Adrenal gland (tissue), 7 donors: ENCODE data around the genes SH3RF1 and GALNT7.

DNA sequence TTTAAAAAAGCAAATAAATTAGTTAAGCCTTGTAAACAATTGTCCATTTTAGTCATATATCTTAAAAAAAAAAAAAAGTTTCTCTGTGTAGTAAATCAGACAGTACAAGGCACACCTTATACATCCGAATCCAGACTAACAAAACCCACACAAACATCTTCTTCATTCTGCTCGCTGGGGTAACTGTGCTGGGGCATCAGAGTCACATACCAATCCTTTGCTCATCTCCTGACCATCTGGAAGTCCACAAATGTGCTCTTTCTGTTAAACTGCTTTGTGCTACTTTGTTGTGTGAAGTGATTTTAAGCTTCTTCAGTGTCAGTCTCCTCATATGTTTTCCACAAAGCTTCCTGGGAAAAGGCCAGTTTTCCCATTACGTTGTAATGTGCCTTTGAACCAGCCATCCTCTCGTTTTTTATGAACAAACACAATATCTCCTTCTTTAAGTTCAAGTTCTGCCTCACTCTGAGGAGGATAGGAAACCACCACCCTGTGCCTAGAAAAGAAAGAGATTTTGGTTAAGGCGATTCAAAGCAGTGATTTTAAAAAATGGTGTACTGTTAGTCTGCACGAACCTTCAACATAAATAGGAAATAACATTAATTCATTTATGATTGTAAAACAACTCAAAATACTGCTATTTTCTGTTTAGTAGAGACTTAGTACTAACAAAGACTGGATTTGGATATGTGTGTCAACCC lies 86.3 kb upstream of the CBR4 start:
- PRO-cap, 3 experiments, result no peak in any of the 3 experiments
- RAMPAGE, long total RNA, 4 experiments, result no peak in any of the 4 experiments
- RRBS, result no CpG with 5 or more reads among the region's 6 CpGs

DNA sequence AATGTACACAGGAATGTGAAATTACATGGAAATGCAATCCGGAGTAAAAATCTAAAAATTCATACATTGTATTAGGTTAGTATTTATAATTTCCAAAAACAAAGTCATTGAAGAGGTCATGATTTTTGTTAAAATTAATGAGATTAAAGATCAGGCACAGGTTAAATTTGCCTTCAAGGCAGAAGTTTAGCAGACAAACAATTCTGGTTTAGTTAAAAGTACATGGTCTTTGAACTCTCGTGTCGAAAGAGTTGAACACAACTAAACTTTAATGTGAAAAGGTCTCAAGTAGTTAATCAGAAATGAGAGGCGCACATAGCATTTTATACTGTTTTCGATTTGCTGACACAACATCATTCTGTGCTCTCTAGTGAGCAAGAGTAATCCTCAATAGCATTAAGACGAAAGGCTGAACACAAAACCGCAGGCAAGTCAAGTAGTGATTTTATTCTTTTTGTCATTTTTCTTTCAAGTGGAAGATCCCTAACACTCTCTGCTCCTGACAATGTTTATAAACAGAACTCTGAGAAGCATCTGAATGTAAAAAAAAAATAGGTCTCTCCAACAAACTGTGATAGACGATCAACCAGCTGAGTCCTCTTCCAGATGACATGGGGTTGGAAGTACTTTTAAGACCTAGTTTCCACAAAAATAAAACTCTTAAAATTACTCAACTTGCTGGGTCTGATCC lies 49.8 kb downstream of the SH3RF1 start:
- PRO-cap, 3 experiments, result no peak in any of the 3 experiments
- RAMPAGE, long total RNA, 4 experiments, result no peak in any of the 4 experiments
- RRBS, result no CpG with 5 or more reads among the region's 8 CpGs

DNA sequence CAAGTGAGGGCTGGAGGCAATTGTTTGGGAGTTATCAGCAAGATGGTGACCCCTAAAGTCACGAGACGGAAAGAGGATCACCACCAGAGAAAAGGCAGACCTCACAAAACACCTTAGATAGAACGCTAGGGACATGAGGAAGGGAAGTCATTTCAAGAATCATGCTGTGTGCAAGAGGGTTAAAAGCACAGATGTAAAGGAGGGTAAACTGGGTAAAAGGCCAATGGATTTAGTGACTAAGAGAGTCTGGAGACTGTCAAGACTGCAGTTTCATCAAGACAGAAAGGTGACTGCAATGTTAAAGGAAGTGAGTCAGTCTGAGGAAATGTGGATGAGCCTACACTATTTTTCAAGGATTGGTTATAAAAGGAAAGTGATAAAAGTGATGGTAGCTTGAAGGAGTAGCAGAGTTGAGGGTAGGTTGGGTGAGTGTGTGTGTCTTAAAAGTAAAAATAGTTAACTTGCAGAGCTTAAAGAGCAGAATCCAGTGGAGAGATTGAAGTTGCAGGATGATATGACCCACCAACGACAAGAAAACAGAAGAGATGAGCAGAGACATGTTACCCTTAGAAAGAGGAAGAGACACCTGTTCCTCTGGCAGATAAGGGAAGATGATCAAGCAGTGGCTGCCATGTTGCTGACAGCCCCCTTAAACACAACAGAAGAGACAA lies 45.3 kb downstream of the SH3RF1 start:
- PRO-cap, 3 experiments, result no peak in any of the 3 experiments
- RAMPAGE, long total RNA, 4 experiments, result no peak in any of the 4 experiments
- RRBS, result no CpG with 5 or more reads among the region's 4 CpGs

GRCh38 chr4:169233857-169234600 lies 36.7 kb downstream of the SH3RF1 start:
- PRO-cap, 3 experiments, result no peak in any of the 3 experiments
- RAMPAGE, long total RNA, 4 experiments, result no peak in any of the 4 experiments
- RRBS, result no CpG with 5 or more reads among the region's 7 CpGs

- PRO-cap, 3 experiments, result no peak in any of the 3 experiments
- RAMPAGE, long total RNA, 4 experiments, result no peak in any of the 4 experiments
- RRBS, result no CpG with 5 or more reads among the region's 6 CpGs
Measured at GRCh38 chr4:169251362-169251929, 19.3 kb downstream of the SH3RF1 start.

DNA sequence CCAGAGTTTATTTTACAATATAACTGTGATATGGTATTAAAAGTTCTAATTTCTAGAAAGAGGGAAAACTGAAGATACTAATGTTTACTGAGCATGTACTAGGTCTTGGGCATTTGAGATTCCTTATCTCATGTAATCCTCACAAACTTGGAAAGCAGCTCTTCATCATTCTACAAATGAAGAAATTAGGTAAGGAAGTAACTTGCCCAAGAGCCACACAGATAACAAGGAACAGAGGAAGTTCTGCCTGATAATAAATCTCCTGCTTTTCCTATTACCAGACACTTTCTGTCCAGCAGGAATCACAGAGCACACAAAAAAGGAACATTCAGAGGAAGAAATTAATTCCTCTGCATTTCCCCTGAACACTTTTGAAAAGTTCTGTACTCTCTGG lies 13.9 kb downstream of the SH3RF1 start:
- PRO-cap, 3 experiments, result peak in 1 of 3 experiments; most common plus-strand start position 284 of the sequence (in 1)
- RAMPAGE, long total RNA, 4 experiments, result no peak in any of the 4 experiments

DNA sequence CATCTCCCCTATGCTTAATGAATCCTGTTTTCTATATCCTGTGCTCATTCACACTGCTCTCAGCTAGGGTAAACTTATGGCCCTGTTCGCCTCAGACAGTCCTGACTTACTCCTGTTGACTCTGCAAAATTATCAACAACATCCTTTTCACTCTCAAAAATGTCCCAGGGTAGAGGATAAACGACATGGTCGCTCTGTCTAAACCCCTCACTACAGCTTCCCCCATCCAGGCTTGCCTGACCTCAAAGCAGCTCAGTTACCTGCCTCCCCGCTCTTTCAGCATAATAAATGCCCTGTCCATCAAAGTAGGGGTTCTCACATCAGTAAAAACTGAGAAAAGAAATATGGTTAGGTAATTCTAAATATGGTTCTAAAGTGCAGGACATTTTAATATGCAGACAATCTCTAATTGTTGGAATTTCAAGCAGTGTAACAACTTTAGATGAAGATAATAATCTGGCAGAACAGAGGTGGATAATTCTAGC lies 13.4 kb downstream of the SH3RF1 start:
- PRO-cap, 3 experiments, result no peak in any of the 3 experiments
- RAMPAGE, long total RNA, 4 experiments, result no peak in any of the 4 experiments
- RRBS, result no CpG with 5 or more reads among the region's 4 CpGs

- PRO-cap, 3 experiments, result no peak in any of the 3 experiments
- RAMPAGE, long total RNA, 4 experiments, result no peak in any of the 4 experiments
- RRBS, result no CpG with 5 or more reads among the region's 15 CpGs
Measured at GRCh38 chr4:169268634-169269727, 1.8 kb downstream of the SH3RF1 start.

- PRO-cap, 3 experiments, result peak in 3 of 3 experiments; most common plus-strand start chr4:169271126 (in 3); most common minus-strand start chr4:169270956 (in 3)
- RAMPAGE, long total RNA, 4 experiments, result start-site peak on the minus strand in 2 of 4 experiments, at chr4:169270945-169271050 at its widest, 56 to 149 reads per replicate
- RRBS, result 1% methylated on average over 28 of the region's 94 CpGs
Measured at GRCh38 chr4:169270725-169271459, at the start of gene SH3RF1. Gene SH3RF1 (minus strand): TSS chr4:169270956.

DNA sequence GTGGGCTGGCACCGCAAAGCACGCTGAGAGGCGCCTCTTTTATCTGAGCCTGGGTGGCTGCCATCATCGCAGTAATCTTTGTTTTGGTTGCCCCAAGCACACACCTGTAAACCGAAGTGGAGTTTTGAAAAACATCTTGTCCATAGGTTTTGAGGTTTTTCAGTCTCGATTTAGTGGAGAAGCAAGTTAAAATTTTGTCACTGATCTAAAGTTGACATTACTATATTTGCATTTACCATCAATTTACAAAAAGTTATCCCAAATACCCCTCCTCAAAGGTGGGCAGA lies 1.0 kb upstream of the SH3RF1 start:
- PRO-cap, 3 experiments, result no peak in any of the 3 experiments
- RAMPAGE, long total RNA, 4 experiments, result no peak in any of the 4 experiments
- RRBS, result no CpG with 5 or more reads among the region's 6 CpGs

GRCh38 chr4:169499178-169499918 lies 113.0 kb downstream of the NEK1 start:
- PRO-cap, 3 experiments, result no peak in any of the 3 experiments
- RAMPAGE, long total RNA, 4 experiments, result no peak in any of the 4 experiments
- RRBS, result no CpG with 5 or more reads among the region's 9 CpGs

GRCh38 chr4:169915560-169915991 lies 110.6 kb downstream of the MFAP3L start:
- PRO-cap, 3 experiments, result no peak in any of the 3 experiments
- RAMPAGE, long total RNA, 4 experiments, result no peak in any of the 4 experiments
- RRBS, result no CpG with 5 or more reads among the region's 6 CpGs

GRCh38 chr4:170039864-170040186 lies 13.6 kb upstream of the MFAP3L start:
- PRO-cap, 3 experiments, result no peak in any of the 3 experiments
- RAMPAGE, long total RNA, 4 experiments, result no peak in any of the 4 experiments
- RRBS, result no CpG with 5 or more reads among the region's 5 CpGs

DNA sequence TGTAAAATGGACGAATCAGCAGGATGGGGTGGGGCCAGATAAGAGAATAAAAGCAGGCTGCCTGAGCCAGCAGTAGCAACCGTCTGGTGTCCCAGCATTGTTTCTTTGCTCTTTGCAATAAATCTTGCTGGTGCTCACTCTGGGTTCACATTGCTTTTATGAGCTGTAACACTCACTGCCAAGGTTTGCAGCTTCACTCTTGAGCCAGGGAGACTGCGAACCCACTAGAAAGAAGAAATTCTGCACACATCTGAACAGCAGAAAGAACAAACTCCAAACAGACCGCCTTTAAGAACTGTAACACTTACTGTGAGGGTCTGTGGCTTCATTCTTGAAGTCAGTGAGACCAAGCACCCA lies 769.2 kb upstream of the GALNTL6 start:
- PRO-cap, 3 experiments, result no peak in any of the 3 experiments
- RAMPAGE, long total RNA, 4 experiments, result no peak in any of the 4 experiments
- RRBS, result no CpG with 5 or more reads among the region's 4 CpGs

GRCh38 chr4:172155945-172156541 lies 342.8 kb downstream of the GALNTL6 start:
- PRO-cap, 3 experiments, result no peak in any of the 3 experiments
- RAMPAGE, long total RNA, 4 experiments, result no peak in any of the 4 experiments
- RRBS, result no CpG with 5 or more reads among the region's 17 CpGs

- PRO-cap, 3 experiments, result peak in 3 of 3 experiments; most common plus-strand start chr4:173168770 (in 3); most common minus-strand start chr4:173168682 (in 3)
- RAMPAGE, long total RNA, 4 experiments, result start-site peak on the plus strand in 4 of 4 experiments, at chr4:173168751-173168828 at its widest, 36 to 152 reads per replicate; start-site peak on the minus strand in 1 of 4 experiments, at chr4:173169104-173169115 at its widest, 15 reads per replicate
- RRBS, result 2% methylated on average over 36 of the region's 95 CpGs
Measured at GRCh38 chr4:173168396-173169341, at the start of gene GALNT7. Gene GALNT7 (plus strand): TSS chr4:173168811.

GRCh38 chr4:173190577-173191154 lies 22.1 kb downstream of the GALNT7 start:
- PRO-cap, 3 experiments, result no peak in any of the 3 experiments
- RAMPAGE, long total RNA, 4 experiments, result no peak in any of the 4 experiments
- RRBS, result no CpG with 5 or more reads among the region's 3 CpGs

GRCh38 chr4:173332606-173333261 lies 1.4 kb downstream of the HMGB2 start:
- PRO-cap, 3 experiments, result peak in 1 of 3 experiments; most common plus-strand start chr4:173332976 (in 1)
- RAMPAGE, long total RNA, 4 experiments, result start-site peak on the minus strand in 1 of 4 experiments, at chr4:173332867-173332887 at its widest, 10 reads per replicate
- RRBS, result no CpG with 5 or more reads among the region's 6 CpGs

GRCh38 chr4:173510459-173511189 lies 19.4 kb downstream of the HAND2 start:
- PRO-cap, 3 experiments, result no peak in any of the 3 experiments
- RAMPAGE, long total RNA, 4 experiments, result no peak in any of the 4 experiments
- RRBS, result no CpG with 5 or more reads among the region's 25 CpGs

- PRO-cap, 3 experiments, result no peak in any of the 3 experiments
- RAMPAGE, long total RNA, 4 experiments, result no peak in any of the 4 experiments
- RRBS, result no CpG with 5 or more reads among the region's 1 CpG
Measured at GRCh38 chr4:173536375-173536719, 6.3 kb upstream of the HAND2 start.